Measurements from ENCODE around the genes FRRS1 and AMY1A.

DNA sequence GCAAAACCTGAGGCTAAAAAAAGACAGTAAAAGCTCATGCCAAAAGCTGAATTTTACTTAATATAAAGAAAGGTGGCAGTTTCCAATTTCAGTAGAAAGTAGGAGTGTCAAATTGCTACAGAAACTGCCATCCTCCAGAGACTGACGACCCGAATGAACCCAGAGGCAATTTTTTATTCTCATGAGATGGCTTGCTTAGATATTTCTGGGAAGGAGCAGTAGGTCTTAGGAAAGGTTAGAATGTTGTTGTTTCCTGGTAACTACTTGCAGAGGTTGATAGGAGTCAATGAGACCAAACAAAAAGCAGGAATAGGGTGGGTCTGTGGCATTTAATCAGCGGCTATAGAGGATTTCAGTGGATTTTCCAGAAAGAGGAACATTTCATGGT lies 111.4 kb upstream of the PALMD start:
- RRBS = no CpG with 5 or more reads among the region's 3 CpGs

DNA sequence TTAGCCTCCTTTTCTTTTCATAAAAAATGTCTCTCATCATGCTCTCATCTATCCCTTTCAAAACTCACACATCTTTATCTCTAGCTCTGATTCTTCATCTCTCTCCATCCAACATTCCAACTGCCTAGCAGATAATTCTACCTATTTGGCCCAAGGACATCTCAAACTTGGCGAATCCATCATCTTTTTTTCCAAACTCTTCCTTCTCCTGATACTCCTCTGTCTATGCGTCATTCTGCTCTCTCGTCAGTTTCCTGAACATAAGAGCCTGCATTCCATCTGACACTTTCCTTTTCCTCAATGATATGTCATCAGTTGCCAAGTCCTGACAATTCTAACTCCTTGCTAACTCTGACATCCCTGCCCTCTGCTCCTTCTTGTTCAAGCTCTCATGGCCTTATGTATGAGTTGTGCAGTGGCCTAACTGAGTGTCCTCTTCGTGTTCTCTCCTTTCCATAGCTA lies 11.2 kb downstream of the PALMD start:
- RRBS = no CpG with 5 or more reads among the region's 4 CpGs

DNA sequence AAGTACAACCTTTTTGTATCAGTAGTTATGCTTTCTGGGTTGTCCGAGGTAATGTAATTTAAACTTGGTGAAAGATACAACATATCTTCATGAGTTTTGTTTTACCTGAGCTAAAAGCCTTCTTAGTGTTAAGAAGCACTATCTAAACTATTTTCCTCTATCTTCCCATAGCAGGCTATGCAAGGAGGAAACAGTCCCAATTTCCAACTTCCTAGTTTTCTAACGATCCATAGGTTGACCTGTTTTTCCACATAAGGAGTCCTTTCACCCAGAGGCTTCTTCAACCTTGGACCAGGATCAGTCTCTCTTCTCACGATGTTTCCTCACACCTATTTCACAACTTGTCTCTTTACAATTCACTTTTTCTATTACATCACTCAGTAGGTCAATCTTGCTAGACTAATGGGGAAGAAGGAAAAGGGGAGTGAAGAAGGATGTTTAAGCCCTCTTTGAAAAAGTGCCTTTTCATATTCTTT lies 15.8 kb downstream of the PALMD start:
- RRBS = no CpG with 5 or more reads among the region's 3 CpGs

DNA sequence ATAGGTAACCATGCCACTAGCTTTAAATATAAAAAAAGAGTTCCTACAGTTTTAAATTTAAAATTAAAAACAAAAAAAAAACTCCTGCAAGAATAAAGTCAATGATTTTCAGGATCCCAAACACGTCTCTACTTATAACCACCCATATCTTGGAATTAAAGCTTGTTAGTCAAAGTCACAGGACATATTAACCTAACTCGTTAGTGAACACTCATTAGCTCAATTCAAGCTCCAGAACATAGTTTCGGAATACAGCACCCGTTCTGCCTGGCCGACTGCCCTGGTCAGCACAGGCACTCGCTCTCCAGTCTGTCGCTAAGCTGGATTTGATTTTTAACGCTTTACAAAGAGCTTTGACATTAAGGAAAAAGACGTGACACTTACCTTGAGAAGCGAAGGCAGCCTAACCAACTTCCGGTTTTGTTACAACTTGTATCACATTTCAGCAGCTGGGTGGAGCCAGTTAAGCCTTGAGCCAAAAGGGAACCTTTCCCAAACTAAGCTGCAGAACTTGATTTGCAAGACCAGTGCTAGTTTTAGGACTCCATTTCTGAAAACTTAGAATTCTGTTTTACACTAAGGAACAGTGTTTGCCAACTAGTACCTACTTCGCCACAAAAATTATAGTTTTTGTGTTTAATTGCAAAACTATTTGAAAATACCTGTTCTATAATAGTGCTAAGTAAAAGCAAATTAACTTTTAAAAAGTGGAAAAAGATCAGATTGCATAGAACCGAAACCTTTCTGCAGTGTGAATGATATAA lies at the start of gene FRRS1:
TSS of gene FRRS1 (minus strand) at position 413 of the 764 bp plus-strand sequence.
- RRBS = no CpG with 5 or more reads among the region's 13 CpGs

- RRBS = no CpG with 5 or more reads among the region's 4 CpGs
Measured at GRCh38 chr1:99900449-99901030, 50.4 kb downstream of the AGL start.

DNA sequence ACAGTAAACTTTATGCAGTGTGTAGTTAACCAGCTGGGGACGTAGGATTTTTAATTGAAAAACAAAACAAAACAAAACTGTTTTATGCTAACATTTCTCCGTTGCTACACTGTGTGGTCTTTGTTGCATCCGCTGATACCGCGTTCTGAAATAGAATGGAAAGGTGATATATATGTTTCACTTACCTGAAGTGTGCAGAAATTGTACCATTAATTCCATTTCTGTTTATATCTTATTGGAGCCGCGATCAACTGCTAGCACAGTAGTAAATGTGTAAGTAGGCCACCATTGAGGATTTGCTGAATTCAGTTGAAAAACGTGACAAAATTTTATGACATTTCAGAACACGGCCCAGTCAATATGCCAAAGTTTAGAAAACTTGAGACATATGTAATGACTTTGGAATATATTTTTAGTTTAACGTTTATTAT lies 1.2 kb downstream of the MFSD14A start:
- RRBS = no CpG with 5 or more reads among the region's 10 CpGs

- RRBS = no CpG with 5 or more reads among the region's 11 CpGs
Measured at GRCh38 chr1:100265396-100265881, 577 bp upstream of the RTCA start.

DNA sequence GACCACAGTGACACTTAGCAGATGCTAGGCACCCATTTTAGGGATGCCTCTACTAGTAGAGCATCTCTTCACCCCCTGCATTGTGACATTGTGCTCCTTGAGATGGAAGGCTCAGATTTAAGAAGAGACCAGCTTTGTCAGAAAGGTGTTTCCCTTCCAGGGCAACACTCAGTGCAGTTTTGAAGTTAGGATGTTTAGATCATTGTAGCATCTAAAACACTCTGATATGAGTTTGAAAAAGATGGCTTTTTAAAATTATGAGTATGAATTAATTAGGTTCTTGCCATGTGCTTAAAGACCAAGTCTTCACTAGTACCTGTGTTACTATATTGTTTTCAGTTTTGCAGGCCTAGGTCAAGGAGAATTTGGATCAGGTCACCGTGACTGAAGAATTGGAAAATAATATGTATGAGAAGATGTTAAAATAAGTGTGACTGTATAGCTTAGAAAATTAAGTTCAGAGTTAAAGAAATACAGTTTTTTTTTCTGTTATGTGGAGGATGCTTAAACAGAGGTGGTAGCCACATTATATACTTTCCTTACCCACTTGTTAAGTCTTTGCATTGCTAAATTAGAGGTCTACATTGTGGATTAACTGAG lies 45.0 kb downstream of the CDC14A start:
- RRBS = no CpG with 5 or more reads among the region's 1 CpG

DNA sequence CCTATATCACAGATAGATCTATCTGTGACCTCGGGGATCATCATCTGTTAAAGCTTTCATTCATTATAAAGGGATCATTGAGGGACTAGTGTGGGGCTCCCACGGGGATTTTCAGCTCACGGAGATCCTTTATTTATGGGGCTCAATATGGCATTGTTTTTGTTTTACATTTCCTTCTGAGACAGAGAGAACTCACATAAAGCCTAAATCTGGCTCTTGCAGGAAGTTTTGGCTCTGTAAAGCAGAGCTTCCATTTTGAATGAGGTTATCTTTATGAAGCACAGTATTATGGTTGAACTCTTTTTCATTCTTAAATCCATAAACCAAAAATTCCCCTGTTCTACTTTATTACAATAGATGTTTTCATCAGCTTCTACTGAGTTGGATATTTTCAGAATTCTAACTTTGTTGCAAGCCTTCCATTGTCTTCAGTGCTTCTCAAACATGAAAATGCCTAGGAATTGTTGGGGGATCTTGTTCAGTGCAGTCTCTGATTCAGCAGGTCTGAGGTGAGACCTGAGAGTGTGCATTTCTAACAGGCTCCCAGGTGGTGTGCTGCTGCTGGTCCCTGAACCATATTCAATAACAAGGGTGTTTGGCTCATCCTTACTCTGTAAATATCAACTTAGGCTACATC lies 59.4 kb upstream of the GPR88 start:
- RRBS = no CpG with 5 or more reads among the region's 3 CpGs

DNA sequence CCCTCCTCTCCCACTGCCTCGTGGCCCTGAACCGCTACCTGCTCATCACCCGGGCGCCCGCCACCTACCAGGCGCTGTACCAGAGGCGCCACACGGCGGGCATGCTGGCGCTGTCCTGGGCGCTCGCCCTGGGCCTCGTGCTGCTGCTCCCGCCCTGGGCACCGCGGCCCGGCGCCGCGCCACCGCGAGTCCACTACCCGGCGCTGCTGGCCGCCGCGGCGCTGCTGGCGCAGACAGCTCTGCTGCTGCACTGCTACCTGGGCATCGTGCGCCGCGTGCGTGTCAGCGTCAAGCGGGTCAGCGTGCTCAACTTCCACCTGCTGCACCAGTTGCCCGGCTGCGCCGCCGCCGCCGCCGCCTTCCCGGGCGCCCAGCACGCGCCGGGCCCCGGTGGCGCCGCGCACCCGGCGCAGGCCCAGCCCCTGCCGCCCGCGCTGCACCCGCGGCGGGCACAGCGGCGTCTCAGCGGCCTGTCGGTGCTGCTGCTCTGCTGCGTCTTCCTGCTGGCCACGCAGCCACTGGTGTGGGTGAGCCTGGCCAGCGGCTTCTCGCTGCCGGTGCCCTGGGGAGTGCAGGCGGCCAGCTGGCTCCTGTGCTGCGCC lies 1.5 kb downstream of the GPR88 start:
- RRBS = no CpG with 5 or more reads among the region's 72 CpGs

GRCh38 chr1:100708580-100708995 lies 11.0 kb upstream of the VCAM1 start:
- RRBS = no CpG with 5 or more reads among the region's 1 CpG

DNA sequence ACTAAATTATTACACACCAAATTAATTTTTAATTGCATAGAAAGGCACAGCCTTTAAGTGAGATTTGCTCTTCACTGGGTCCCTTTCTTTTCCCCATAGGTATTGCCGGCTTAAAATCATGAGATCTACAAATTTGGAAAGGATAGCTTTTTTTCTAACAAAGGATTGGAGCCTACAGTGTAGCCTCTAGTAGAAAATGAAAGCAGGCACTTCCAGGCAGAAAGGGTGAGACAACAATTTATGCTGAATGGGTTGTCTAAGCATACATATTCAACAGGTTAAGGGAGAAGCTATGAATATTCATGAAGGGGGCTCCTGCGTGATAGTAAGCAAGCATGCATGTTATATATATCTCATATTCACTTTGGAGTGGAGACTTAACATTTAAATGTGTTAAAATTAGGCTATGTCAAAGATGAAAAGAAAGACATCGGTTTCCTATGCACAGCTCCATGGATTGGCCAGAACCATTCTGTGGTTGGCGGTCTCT lies 65.9 kb downstream of the VCAM1 start:
- RRBS = no CpG with 5 or more reads among the region's 4 CpGs

GRCh38 chr1:101150335-101151111 lies 86.3 kb upstream of the S1PR1 start:
- RRBS = no CpG with 5 or more reads among the region's 9 CpGs

DNA sequence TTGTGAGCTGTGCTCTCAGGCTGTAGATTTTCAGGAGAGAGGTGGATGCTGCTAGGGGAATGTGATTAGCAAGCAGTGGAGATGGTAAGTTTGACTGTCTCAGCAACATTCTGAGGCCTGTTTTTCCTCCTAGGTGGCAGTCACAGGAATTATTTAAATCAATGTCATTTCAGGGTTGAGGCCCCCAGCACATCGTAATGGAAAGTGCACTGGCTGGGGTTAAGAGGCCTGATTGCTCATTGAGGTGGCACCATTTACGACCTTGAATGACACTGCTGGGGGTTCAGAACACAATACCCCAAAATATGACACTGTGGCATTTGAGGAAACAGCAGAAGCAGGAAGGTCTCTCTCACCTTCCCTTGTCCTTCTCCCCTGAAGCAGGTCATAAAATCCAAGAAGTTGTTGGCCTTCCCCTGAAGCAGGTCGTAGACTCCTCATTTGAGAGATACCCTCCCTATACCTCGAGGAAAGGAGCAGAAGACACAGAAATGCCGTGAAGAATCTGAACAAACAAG lies 71.2 kb downstream of the S1PR1 start:
- RRBS = no CpG with 5 or more reads among the region's 5 CpGs

- RRBS = no CpG with 5 or more reads among the region's 3 CpGs
Measured at GRCh38 chr1:102579137-102579586, 529.2 kb downstream of the COL11A1 start.

GRCh38 chr1:103250372-103250962 lies 142.1 kb upstream of the COL11A1 start:
- RRBS = no CpG with 5 or more reads among the region's 4 CpGs

DNA sequence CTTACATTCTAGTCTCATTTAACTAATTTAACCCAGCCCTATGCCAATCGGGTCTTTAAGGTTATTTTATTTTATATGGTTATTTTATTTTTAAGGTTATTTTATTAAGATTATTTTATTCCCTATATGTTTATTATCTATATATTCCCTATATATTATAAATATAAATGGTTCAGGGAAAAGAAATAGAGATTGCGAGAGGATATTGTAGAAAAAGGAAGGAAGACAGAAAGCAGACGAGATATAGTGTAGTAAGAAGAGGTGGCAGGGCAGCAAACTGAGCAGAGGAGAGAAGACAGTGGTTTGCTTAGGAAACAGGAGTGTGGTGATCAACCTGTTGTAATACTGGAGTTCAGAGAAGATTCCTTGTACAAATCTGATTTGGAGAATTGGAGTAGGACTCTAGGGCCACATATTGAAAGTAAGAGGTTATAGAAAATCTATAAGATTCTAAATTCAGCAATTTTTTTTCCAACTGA lies 9.8 kb upstream of the AMY2B start:
- RRBS = no CpG with 5 or more reads among the region's 3 CpGs

DNA sequence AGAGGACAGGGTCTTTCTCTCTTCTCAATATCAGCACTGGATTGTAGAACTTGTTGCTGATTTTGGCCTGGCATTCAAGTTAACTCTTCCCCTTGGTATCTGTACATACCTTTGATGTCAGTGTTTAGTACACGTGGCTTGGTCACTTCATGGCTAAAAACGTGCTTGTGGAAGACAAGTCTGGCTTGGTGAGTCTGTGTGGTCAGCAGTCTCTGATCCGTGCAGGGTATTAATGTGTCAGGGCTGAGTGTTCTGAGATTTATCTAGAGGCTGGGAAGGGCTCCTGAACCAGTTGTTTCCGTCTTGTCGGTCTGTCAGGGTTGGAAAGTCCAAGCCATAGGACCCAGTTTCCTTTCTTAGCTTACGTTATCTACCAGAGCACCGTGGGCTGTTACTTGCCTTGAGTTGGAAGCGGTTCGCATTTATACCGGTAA lies at the start of gene AMY1A:
TSS of gene AMY1A (plus strand) at position 262 of the 434 bp plus-strand sequence.
- RRBS = no CpG with 5 or more reads among the region's 10 CpGs

GRCh38 chr1:107141332-107141752 lies 503 bp downstream of the NTNG1 start:
- RRBS = 1% methylated on average over 19 of the region's 55 CpGs

GRCh38 chr1:107682381-107683682 lies 282.1 kb downstream of the VAV3 start:
- RRBS = no CpG with 5 or more reads among the region's 6 CpGs